IMR-90 (cell line): ENCODE measurements around a stretch of chr16.

- RRBS = 2% methylated on average over 22 of the region's 32 CpGs
CAGE:
- cytosol, long polyA plus RNA = no peak
- long polyA plus RNA = no peak
- nucleus, long polyA plus RNA = no peak
Measured at GRCh38 chr16:71883143-71883691, 765 bp downstream of the ZNF821 start.

GRCh38 chr16:72016795-72017788, 8.5 kb downstream of the DHODH start:
- RRBS = no CpG with 5 or more reads among the region's 12 CpGs
CAGE:
- cytosol, long polyA plus RNA = no peak
- long polyA plus RNA = no peak
- nucleus, long polyA plus RNA = no peak

DNA sequence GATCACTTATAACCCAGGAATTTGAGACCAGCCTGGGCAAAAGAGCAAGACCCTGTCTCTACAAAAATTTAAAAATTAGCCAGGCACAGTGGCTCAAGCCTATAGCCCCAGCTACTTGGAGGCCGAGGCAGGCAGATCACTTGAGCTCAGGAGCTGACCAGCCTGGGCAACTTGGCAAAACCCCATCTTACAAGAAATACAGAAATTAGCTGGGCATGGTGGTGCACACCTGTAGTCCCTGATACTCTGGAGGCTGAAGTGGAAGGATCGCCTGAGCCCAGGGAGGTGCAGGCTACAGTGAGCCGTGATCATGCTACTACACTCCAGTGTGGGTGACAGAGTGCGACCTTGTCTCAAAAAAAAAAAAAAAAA, 13.2 kb downstream of the DHODH start:
- RRBS = no CpG with 5 or more reads among the region's 4 CpGs
CAGE:
- cytosol, long polyA plus RNA = no peak
- long polyA plus RNA = no peak
- nucleus, long polyA plus RNA = no peak

DNA sequence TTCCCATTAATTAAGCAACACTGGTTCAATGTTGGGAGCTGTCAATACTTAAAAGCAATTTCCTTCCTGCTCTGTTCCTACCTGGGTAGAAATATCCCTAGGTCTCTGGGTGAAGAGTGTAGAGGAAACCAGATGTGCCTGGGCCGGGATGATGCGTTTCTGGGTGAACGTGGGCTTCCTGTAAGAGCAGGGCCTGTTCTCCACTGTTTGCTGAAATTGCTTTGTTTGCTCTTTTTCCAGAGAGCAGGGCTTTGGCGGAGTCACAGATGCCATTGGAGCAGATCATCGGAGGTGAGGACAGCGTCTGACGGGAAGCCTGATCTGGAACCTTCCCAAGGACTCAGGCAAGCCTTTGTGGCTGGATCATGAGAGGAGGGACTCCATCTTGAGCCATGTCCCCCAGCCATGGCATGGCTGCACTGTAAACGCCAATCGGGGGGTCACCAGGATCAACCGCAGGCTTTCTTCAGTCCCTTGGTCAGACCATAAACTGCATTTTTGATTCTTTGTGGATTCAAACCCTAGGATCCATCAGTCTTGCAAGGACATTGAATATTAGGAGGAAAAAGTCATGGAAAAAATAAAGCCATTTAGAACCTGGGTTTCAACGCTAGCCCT, 15.5 kb downstream of the DHODH start:
- RRBS = no CpG with 5 or more reads among the region's 11 CpGs
CAGE:
- cytosol, long polyA plus RNA = no peak
- long polyA plus RNA = no peak
- nucleus, long polyA plus RNA = no peak

- RRBS = no CpG with 5 or more reads among the region's 8 CpGs
CAGE:
- cytosol, long polyA plus RNA = no peak
- long polyA plus RNA = no peak
- nucleus, long polyA plus RNA = no peak
Measured at GRCh38 chr16:72064419-72064761, 1.4 kb downstream of the HPR start.

DNA sequence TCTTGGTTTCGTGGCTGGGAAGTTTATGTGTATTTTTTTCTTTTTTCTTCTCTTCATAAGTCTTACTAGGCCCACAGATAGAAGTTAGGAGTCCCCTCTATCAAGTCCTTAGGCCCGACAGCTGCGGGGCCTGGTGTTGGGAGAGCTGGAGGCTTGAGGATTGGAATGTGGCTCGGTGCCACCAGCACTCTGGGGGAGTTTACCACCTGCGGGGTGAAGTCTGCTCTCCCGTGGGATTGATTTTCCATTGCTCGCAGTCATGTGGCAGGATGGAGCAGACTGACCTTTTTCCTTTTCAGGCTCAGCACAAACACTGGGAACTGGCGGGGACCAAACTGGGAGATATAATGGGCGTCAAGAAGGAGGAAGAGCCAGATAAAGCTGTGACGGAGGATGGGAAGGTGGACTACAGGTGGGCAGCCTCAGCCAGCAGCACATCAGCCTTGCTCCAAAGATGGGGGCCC, 7.6 kb downstream of the DHX38 start:
- RRBS = no CpG with 5 or more reads among the region's 10 CpGs
CAGE:
- cytosol, long polyA plus RNA = no peak
- long polyA plus RNA = no peak
- nucleus, long polyA plus RNA = no peak

GRCh38 chr16:72108429-72108778, 14.8 kb downstream of the DHX38 start:
- RRBS = no CpG with 5 or more reads among the region's 8 CpGs
CAGE:
- cytosol, long polyA plus RNA = no peak
- long polyA plus RNA = no peak
- nucleus, long polyA plus RNA = no peak

GRCh38 chr16:72126741-72126965, 33.0 kb downstream of the DHX38 start:
- RRBS = no CpG with 5 or more reads among the region's 2 CpGs
CAGE:
- cytosol, long polyA plus RNA = no peak
- long polyA plus RNA = no peak
- nucleus, long polyA plus RNA = no peak

- RRBS = no CpG with 5 or more reads among the region's 3 CpGs
CAGE:
- cytosol, long polyA plus RNA = no peak
- long polyA plus RNA = no peak
- nucleus, long polyA plus RNA = no peak
Measured at GRCh38 chr16:72291283-72292068, 119.5 kb upstream of the PMFBP1 start.

DNA sequence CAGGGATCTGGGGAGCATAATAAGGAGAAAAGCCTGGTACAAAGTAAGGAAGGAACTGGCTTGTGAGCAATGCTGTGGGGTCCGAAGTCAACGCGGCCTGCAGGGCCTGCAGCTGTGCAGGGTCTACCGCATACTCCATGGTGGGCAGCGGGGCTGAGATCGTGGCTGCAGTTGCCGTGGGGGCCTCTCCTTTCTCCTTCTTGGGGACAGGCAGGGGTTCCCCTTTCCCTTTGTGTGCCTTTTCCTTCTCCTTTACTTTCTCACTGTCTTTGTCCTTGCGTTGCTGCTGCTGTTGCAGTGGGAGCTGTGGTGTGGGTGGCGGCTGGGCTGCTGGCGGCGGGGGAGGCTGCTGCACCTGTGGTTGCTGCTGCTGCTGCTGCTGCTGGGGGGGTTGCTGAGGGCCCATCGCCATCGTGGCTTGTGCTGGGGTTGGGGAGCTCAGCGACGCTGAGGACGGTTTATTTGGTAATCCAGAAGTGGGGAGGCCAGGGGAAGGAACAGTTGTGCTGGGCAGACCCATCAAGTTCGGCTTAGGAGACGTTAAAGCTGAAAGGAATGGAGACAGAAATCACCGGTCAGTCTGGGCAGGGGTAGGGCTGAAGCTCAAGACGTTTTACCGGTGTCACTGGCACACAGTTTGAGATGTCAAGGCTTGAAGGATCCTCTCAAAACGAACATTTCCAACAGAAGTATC, 259.5 kb downstream of the ZFHX3 start:
- RRBS = 81% methylated on average over 2 of the region's 22 CpGs
CAGE:
- cytosol, long polyA plus RNA = no peak
- long polyA plus RNA = no peak
- nucleus, long polyA plus RNA = no peak

GRCh38 chr16:72850590-72850879, 197.4 kb downstream of the ZFHX3 start:
- RRBS = no CpG with 5 or more reads among the region's 3 CpGs
CAGE:
- cytosol, long polyA plus RNA = no peak
- long polyA plus RNA = no peak
- nucleus, long polyA plus RNA = no peak

GRCh38 chr16:72947224-72947975, 100.5 kb downstream of the ZFHX3 start:
- RRBS = 34% methylated on average over 6 of the region's 18 CpGs
CAGE:
- cytosol, long polyA plus RNA = no peak
- long polyA plus RNA = no peak
- nucleus, long polyA plus RNA = no peak

- RRBS = 85% methylated on average over 3 of the region's 13 CpGs
CAGE:
- cytosol, long polyA plus RNA = no peak
- long polyA plus RNA = no peak
- nucleus, long polyA plus RNA = no peak
Measured at GRCh38 chr16:72952547-72952997, 95.4 kb downstream of the ZFHX3 start.

DNA sequence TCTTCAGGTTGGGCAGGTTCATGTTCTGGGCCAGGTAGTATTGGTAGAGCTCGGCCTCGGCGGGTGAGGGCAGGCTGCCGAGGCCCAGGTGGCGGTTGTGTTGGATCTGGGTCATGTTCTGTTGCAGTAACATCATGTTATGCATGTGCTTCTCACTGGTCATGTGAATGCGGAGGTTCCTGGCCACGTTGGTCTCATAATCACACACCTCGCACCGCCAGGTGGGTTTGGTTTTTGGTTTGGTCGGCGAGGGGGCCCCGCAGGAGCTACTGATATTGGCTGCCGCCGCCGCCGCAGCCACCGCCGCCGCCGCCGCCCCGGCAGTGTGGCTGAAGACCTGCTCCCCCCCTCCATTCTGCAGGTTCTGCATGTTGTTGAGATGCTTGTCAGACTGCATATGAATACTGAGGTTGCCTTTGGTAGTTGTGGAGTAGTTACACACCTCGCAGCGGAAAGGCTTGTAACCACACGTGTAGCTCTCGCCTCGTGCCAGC, 90.4 kb downstream of the ZFHX3 start:
- RRBS = no CpG with 5 or more reads among the region's 27 CpGs
CAGE:
- cytosol, long polyA plus RNA = no peak
- long polyA plus RNA = no peak
- nucleus, long polyA plus RNA = no peak

GRCh38 chr16:72984932-72985833, 62.7 kb downstream of the ZFHX3 start:
- RRBS = no CpG with 5 or more reads among the region's 16 CpGs
CAGE:
- cytosol, long polyA plus RNA = no peak
- long polyA plus RNA = no peak
- nucleus, long polyA plus RNA = no peak

DNA sequence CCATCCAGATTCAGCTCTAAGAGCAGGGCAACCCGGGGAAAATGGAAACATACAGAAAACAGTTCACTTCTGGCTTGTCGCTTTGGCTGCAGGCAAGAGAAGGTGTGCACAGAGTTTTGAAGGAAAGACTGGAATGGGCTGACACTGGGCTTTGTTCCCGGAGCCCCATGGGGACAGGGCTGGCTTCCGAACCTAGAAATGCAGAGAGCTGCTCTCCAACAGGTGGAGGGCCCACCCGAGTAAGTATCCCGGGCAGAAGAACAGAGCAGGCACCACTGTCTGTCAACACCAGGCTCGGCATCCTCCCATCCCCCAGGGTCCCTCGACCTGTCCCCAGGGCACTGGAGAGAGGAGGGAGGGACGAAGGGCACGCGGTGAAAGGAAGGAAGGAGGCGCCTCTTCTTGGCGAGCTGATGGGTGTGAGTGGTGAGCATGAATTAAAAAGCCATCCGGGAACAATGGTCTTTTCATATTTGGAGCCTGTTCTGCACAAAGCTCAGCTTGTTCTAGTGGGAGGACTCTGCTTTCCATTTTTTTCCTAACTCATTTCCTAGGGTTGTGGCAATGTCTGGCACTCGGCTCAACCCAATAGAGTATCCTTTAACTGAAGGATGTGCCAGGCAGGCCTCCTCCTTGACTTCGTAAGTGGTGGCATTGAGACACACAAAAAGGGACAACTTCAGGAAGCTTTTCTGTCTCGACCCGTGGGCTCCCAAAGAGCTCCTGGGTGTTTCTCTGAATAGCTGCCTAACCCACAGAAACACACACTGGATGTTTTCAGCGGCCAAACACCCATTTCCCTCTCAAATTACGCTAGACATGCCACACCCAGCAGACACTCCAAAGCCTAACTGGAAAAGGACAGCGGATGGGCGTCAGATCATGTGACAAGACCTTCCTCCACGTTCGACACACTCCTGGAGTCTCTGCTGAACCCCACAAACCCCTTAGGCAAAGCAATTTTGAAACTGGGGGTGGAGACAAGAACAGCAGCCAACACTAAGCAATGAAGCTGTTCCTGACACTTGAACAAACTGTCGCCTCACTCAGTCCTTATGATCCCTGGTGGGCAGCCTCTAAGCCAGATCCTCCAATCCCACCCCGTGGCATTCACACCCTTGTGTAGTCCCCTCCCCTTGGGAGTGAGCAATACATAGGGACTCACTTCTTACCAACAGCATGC, 47.6 kb downstream of the ZFHX3 start:
- RRBS = 74% methylated on average over 4 of the region's 26 CpGs
CAGE:
- cytosol, long polyA plus RNA = no peak
- long polyA plus RNA = no peak
- nucleus, long polyA plus RNA = no peak

DNA sequence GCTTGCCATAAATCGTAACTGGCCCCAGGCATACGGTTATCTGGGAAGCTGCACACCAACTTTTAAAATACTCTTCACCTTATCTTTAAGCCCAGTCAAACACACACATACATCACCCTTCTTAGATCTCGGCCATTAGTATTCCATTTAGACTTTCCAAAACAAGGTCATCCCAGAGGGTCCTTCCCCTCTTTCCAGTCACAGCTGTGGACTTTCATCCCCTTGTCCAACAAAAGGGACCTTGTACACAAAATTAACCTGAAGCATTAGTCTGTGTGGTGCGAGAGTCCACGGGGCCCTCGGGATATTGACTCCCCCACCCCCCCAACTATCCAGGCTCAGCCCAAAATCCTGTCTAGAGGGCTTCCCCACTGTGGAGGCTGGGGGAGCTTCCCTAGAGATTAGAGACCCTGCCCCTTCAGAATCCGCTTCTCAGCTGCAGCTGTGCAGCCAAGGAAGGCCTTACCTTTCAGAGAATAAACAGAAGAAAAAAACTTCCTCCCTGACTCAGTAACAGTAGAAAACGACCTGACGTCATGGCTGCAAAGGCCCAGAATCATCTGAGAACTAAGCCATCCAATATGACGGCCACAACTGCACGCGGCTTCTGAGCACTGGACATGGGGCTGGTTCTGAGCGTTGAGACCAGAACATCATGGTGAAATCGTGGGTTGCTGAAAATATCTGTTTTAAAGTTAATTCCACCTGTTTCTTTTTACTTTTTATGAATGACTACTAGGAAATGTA, 9.8 kb downstream of the ZFHX3 start:
- RRBS = no CpG with 5 or more reads among the region's 14 CpGs
CAGE:
- cytosol, long polyA plus RNA = no peak
- long polyA plus RNA = no peak
- nucleus, long polyA plus RNA = no peak

- RRBS = no CpG with 5 or more reads among the region's 20 CpGs
CAGE:
- cytosol, long polyA plus RNA = no peak
- long polyA plus RNA = no peak
- nucleus, long polyA plus RNA = no peak
Measured at GRCh38 chr16:73065052-73065512, 17.2 kb upstream of the ZFHX3 start.

DNA sequence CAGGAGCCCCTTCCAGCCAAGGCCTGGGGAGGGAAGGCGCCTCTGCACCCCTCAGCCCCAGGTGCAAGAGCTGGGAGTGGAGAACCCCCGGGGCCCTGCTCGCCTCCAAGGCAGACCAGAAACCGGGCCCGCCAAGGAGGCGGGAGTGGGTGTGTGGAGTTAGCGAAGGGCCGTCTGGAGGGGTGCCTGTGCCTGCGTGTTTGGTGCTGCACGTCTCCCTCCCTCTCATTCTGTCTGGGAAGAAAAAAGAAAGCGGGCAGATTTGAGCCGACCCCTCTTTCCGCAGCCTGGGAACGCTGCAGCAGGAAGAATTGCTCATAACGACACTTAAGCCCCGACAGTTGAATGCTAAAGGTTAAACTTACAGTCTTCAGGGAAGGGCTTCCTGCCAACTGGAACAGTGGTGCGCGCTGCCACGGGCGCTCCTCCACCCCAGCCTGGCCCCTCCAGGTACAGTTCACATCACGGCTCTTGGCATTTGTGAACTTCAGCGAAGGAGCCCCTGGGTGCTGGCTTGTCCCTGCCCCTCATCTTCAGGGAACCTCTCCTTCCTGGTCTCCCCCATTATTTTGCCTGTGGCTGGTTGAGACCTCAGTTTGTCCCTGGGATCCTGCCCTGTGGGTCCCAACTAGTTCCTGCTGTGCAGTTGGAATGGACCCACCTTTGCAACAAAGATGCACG, 19.2 kb upstream of the ZFHX3 start:
- RRBS = no CpG with 5 or more reads among the region's 23 CpGs
CAGE:
- cytosol, long polyA plus RNA = no peak
- long polyA plus RNA = no peak
- nucleus, long polyA plus RNA = no peak

GRCh38 chr16:73093736-73094042, 45.8 kb upstream of the ZFHX3 start:
- RRBS = no CpG with 5 or more reads among the region's 7 CpGs
CAGE:
- cytosol, long polyA plus RNA = no peak
- long polyA plus RNA = no peak
- nucleus, long polyA plus RNA = no peak